Skeletal muscle cell (primary cell): ENCODE data around the genes SESTD1, ITPRID2 and FRZB.

- RRBS, result no CpG with 5 or more reads among the region's 9 CpGs
Observed at GRCh38 chr2:178454465-178455102, 3.4 kb downstream of the PJVK start.

- RRBS, result no CpG with 5 or more reads among the region's 13 CpGs
Observed at GRCh38 chr2:178629436-178630044, 149.3 kb downstream of the PLEKHA3 start.

DNA sequence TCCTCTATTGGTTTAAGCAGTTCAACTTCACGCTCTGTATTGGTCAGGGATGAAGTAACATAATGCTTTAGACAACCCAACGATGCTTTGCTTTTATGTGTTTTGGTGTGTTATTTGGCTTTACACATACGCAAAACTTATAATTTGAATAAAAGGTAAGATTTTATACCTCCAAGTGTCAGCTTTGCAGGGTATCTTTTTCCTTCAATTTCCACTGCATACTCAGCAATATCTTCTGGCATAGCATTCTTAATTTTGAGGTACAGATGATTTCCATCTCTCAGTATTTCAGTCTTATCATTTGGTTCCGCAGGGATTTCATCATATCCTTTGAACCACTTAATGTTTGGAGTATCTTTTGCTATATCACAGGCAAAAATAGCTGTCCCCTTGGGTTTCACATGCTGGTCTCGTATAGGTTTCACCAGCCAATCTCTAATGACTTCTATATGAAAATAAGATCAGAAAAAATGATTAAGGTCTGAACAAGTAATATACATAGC is 155.1 kb downstream of the PLEKHA3 start:
- RRBS, result no CpG with 5 or more reads among the region's 5 CpGs

DNA sequence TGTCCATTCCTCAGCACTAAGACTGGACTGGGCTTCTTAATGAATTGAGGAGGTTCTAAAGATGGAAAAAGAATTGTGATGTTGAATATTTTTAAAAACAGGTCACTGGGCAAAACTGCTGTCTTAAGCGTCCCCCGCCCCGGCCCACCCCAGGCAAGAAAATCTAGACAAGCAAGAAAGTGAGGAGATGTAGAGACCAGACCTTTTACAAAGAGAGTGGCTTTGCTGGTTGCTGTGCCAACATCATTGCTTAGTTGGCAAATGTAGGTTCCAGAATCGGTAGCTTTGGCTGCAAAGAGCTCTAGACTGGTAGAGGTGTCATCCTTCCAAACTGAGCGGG is 77.4 kb downstream of the TTN start:
- RRBS, result no CpG with 5 or more reads among the region's 5 CpGs

GRCh38 chr2:178767833-178768592 is 39.2 kb downstream of the TTN start:
- RRBS, result no CpG with 5 or more reads among the region's 8 CpGs

- RRBS, result under 1% methylated on average over 58 of the region's 83 CpGs
Observed at GRCh38 chr2:179264468-179265534, at the start of gene SESTD1. SESTD1 (minus strand) TSS chr2:179264832.

GRCh38 chr2:179561543-179562056 is 297.0 kb upstream of the SESTD1 start:
- RRBS, result no CpG with 5 or more reads among the region's 2 CpGs

- RRBS, result no CpG with 5 or more reads among the region's 4 CpGs
Observed at GRCh38 chr2:179756586-179756880, 104.9 kb downstream of the ZNF385B start.

GRCh38 chr2:181224962-181225322 is 232.2 kb upstream of the ITGA4 start:
- RRBS, result no CpG with 5 or more reads among the region's 3 CpGs

DNA sequence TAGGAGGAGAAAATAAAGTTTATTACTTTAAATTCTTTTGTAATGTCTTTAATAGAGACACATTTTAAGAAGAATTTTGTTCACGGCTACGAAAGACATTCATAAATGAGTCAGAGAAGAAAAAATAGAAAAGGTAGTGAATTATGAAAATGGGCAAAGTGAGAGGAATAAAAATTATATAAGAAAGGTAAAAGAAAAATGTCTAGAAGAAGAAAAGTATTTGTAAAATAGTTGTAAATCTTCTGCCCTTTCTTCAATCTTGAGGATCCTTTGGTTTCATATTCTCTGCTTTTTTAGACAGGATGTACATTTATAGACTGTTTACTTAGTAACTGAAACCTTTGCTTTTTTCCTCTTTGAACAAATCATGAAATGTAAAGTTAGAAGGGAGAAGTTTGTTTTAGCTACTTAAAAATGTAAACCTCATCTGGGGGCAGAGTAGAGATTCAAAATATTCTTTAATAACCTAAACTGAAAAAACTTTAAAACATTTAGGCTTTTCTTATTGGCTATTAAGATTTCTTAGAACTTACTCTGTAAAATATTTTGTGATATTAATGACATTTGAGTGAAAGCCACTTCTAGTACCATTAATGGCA is 150.4 kb upstream of the ITGA4 start:
- RRBS, result no CpG with 5 or more reads among the region's 2 CpGs

DNA sequence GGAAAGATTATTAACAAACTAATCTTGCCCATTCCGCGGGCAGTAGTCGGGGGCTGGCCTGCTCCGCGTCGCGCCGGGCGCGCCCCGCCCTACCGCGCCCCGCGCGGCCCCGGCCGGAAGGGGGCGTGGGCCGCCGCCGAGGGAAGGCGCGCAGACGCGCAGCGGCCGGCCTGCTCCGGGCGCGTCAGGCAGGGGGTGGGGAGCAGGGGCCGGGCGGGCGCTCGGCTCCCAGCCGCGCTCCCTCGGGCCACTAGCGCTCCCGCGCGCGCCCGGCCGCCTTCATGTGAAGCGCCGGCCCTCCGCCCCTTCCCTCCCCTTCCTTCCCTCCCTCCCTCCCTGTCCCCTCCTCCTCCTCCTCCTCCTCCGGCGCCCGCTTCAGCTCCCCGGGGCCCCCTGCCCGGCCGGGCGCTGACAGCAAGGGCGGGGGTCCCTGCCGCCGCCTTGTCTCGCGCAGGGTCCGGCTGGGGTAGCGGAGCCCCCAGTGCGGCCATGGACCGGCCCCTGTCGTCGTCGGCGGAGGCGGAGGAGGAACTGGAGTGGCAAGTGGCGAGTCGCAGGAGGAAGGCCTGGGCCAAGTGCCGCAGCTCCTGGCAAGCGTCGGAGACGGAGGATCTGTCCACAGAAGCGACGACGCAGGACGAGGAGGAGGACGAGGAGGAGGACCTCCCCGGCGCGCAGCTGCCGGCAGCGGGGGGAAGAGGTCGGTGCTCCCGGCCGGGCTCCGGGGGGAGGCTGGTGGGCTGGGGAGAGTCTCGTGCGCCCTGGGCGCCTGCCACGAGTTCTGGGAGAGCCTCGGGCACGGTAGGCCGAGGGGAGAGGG is at the start of gene ITPRID2:
ITPRID2 (plus strand) TSS at position 153 of the 820 bp plus-strand sequence.
- RRBS, result 1% methylated on average over 37 of the region's 96 CpGs

GRCh38 chr2:181896332-181896779 is 4.8 kb downstream of the ITPRID2 start:
- RRBS, result no CpG with 5 or more reads among the region's 2 CpGs

DNA sequence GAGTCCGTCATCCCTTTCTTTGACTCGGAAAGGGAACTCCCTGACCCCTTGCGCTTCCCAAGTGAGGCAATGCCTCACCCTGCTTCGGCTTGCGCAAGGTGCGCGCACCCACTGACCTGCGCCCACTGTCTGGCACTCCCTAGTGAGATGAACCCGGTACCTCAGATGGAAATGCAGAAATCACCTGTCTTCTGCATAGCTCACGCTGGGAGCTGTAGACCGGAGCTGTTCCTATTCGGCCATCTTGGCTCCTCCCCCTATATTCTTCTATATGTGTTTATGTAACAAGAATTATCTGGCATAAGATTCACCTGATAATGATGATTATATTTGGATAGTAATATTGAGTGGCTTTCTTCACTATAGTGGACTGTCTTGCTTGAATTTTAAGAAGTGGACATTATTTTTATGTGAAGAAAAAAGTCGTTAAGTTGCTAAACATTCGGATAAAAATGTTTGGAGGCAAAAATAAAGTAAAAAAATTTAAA is 45.4 kb downstream of the PPP1R1C start:
- RRBS, result no CpG with 5 or more reads among the region's 14 CpGs

DNA sequence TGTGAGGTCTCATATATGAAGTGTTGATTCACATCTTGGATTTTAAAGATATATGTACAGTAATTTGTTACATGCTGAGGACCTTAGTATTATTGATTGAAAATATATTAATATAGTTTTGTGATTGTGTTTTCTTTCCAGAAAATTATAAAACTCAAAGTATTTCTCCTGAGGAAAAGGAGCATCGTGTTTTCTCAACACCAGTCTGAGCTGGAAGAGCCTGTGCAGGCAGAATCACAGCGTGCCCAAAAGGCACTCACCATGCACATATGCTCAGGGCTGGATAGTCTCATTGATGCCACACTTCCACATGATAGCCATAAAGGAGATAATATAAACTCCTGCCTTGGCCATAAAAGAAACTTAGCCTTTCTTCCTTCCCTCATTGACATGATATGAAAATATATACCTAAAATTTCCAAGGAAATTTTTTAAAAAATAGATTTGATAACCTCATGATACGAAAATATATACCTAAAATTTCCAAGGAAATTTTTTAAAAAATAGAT is 4.0 kb downstream of the PDE1A start:
- RRBS, result no CpG with 5 or more reads among the region's 3 CpGs

DNA sequence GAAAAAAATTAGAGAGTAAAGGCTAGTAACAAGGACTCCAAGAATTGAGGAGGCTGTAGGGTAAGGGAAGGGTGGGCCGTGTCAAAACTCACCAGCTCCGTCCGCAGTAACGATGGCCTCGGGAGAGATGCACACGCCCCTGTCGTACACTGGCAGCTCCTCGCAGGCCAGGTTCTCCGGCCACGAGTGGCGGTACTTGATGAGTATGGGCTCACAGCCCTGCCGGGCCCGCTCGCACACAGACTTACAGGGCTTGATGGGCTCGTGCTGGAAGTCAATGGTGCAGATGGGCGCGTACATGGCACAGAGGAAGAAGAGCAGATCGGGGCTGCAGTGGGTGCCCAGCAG is 480 bp downstream of the FRZB start:
- RRBS, result 8% methylated on average over 2 of the region's 18 CpGs

DNA sequence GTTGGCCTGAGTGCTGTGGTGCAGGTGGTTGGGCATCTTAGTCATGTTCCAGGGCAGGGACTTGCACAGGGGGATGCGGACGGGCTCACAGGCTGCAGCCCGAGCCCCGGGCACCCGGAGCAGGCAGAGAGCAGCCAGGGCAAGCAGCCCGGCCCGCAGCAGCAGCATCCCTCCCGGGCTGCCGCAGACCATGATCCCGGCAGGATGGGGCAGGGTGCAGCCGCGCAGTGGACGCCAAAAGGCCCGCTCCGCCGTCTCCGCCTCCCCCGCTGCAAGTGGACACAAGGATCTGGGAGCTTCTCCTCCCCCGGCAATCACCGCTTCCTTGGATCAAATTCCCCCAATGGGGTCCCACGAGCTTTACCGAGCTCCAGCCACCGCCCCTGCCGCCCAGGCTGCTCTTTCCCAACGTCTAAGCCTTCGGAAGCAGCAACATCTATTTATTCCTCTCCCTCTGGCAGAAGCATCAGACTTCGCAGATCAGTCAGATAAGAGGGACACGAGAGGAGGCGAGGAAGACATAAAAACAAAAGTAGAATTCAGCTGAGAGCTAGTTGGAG is at the start of gene FRZB:
FRZB (minus strand) TSS at position 277 of the 560 bp plus-strand sequence.
- RRBS, result no CpG with 5 or more reads among the region's 29 CpGs

- RRBS, result no CpG with 5 or more reads among the region's 2 CpGs
Observed at GRCh38 chr2:182913658-182914174, 47.3 kb upstream of the FRZB start.